ENCODE measurements around a stretch of chr15.

- PRO-cap = no peak
These were observed 176.8 kb downstream of the KLHL25 start for GRCh38 chr15:85617834-85618350.

GRCh38 chr15:85640033-85640534 lies 154.6 kb downstream of the KLHL25 start:
- PRO-cap = no peak

DNA sequence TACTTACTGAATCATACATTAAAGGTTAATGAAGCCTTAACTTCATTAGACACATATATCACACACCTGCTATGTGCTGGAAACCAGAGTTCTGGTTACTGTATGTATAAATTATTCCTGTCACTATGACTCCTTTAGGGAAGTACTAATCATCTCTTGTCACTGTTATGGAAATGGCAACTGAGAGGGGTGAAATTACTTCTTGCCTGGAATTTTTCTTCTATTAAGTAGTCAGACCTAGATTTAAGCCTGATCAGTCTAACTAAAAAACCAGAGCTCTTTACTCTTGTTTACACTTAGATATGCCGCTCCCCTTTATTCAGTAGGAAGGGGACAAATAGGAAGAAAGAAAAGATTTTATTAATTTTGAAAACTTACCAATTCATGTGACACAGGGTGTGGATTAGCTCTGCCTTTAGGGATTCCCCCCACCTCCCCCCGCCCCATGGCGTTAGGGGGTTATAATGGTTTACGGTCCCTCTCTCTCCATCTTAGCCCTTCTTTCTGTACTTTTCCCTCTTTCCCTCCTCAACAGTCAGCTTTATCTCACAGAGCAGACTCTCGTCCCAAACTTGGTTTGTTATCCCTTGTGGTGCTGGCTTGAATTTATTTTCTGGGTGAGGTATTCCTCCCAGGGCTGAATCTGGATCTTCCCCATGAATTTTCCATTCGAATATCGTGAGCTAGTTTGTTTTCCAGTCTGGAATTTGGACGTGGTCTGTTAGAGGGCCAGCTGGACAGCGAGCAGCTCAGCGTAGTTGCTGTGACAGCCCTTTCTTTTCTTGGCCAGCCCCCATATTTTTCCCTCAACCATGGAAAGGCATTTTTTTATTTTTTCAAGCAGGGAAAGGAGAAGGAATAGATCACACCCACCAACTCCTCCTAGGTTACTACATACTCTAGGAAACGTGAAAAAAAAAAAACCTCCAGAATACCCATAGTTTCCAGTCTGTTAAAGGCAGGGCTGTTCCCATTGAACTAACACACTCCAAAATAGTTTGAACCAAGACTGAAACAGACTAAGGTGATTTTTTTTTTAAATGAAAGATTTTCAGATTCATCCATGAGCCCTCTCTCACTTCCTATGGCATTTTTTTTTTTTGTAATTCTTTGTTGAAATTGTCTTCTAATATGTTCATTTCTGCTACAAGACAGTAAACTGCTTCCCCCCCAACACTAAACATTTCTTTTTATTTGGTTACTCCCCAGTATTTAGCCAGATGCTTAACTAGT lies 152.2 kb downstream of the KLHL25 start:
- PRO-cap = no peak

GRCh38 chr15:85734843-85735176 lies 59.9 kb downstream of the KLHL25 start:
- PRO-cap = no peak

- PRO-cap = no peak
These were observed 30.0 kb downstream of the KLHL25 start for GRCh38 chr15:85764543-85765320.

GRCh38 chr15:85777441-85778166 lies 17.1 kb downstream of the KLHL25 start:
- PRO-cap = no peak

DNA sequence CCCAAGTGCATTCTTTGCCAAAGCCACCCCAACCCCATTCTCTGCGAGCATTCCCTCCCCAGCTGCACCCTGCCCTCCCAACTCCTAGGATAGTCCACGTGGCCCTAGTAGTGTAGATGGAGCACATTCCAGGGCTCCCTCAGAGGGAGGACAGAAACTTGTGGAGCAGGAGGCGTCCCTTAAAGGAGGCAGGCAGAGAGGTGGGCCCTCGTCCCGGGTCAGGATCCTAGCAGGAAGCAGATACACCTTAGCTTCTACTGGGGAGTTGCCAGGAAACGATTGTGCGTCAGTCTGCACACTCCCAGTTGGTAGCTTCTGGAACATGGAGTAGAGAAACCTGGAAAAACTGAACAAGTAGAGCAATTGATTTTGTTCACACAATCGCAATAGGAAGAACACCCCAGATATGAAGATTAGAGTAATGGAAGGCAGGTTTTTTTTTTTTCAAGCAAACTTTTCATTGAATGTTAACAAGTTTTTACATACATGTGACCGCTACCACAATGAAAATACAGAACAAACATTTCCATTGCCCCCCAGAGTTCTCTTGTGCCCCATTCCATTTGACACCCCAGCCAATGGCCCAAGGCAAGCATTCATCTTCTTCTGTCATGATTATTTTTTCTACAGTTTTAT lies 44.0 kb upstream of the KLHL25 start:
- PRO-cap = no peak

GRCh38 chr15:86624689-86625370 lies 545.2 kb downstream of the AGBL1 start:
- PRO-cap = no peak

DNA sequence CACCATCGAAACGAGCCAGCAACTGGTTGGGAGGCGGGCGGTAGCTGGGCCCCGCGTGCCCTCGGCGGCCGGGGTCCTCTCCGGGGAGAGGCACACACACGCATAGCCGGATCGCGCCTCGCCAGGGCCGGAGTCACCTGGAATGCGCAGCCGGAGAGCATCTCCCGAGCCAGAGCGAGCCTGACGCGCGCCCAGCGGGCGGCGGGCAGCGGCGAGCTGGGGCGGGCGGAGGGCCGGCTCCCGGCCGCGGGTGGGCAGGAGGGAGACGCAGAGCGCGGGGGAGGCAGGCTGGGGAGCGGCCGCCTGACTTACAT lies 988 bp downstream of the NTRK3 start:
- PRO-cap = no peak

GRCh38 chr15:88542111-88542879 lies 4.2 kb downstream of the DET1 start:
- PRO-cap = no peak

DNA sequence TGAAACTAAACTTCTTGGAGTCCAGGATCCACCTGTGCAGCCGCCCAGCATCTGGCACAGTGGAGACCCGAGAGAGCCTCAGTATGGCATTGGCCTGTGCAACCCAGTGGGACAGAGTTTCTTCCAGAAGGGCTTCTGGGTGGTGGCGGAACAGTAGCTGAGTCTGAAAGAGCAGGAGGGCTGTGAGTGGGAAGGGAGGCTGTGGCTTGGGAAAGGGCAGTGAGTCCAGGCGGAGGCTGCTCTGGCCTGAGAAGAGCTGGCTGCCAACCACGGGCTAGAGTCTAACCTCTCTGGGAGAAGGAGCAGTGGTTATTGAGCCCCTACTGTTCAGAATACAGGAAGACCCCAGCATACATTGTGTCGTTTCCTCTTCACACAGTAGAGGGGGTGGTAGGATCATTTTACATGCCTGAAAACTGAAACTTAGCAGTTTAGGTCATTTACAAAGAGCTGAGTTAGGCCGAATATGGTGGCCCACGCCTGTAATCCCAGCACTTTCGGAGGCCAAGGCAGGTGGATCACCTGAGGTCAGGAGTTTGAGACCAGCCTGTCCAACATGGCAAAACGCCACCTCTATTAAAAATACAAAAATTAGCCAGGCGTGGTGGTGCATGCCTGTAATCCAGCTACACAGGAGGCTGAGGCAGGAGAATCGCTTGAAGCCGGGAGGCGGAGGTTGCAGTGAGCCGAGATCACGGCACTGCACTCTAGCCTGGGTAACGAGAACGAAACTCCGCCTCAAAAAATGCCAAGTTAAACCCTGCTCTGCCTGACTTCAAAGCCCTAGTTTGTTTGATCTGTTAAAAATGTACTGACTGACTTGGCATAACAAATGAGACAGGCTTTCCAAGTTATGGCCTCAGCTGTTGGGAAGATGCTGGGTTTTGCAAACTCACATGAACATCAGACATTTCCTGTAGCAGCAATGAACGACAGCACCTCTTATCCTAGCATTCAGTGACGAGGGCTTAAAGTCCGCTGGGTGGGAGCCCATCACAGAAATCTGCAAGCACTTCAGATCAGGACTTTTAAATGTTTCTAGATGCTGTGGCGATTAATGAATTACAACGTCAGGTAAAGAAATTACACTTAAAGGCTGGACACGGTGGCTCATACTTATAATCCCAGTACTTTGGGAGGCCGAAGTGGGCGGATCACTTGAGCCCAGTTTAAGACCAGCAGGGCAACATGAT lies 3.4 kb downstream of the AEN start:
- PRO-cap = no peak

DNA sequence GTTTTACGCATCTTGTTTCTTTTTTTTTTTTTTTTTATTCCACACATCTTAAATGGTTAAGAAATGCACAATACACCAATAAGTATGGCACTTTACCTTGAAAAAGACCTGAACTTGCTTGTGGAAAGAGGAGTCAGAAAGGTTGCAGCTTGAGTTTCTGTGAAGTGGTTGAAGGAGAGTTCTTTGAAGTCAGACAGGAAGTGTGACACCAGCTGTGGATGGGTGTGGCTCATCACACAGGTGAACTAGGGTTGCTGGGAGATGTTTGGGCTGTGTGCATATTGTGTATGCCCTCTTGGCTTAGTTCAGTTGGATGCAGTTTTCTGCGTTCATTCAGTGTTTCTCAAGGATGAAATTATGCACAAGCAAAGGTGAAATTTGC lies 6.3 kb downstream of the AEN start:
- PRO-cap = no peak

DNA sequence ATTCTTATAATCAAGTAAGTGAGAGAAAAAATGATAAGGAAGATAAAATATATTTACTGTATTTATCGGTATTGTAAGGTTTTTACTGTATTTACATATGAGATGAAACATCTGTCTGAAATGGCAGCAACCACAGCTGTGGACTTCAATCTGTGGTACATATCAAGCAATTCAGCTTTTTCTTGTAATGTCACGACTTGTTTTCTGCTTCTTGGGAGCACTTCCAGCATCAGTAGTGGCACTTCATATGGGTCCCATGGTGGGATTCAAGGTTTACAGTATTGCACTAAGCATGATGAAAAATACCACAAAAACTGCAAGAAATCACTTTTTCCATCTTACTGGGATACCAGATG lies 3.7 kb upstream of the ISG20 start:
- PRO-cap = no peak

DNA sequence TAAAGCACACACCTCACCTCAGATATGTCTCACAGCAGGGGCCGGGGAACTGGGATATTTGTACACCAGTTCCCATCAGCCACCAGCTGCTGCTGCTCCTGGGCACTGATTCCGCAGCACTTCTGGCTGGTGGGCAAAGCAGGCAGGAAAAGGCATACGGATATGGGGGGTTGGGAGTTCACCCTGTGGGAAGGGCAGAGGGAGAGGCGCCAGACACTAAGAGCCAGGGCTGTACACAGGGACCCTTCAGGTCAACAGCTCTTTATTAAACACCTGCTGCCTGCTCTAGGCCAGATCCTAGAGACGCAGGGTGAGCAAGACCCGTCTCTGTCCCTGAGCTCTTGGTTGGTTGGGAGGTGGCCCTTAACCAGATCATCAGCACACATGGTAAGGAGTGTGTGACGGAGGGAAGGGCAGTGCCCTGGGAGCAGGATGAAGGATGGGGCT lies 14.1 kb downstream of the ISG20 start:
- PRO-cap = no peak

DNA sequence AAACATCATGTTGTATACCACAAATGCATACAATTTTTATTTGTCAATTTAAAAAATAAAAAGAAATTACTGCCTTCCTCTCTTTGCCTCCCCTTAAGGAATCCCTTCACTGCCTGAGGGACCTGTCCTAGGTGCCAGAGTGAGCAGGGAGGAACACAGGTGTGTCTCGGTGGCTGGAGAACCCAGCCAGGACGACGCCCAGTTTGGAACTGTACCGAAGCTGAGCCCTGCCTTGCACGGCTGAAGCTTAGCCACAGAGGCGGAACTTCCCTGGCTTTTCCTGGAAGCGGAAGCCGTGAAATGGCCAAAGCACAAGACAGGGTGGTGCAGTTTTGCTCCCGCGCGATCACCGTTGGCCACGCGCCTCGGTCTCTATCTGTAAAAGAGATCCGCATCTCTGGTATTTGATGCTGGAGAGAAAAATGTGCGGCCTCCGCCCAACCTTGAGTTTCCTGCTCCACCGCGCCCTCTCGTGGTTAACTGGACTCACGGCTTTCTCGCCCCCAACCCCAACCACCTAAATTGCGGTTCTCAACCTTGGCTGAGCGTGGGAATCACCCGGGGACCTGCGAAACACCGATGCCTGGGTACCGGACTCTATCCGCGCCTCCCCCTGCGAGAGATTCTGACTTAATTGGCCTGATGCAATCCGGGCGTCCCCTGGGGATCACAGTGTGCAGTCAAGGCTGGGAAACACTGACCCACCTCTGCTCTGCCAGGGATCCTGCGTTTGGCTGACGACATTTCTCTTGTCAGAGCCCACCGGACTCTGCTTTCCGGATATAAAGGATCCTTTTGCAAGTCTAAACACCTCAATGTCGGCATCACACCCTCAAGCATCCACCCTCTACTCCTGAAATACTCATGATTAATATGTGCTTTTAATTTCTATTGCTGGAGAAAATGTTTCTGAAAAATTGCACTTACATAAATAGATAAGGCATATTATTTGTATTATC lies 70.7 kb upstream of the ABHD2 start:
- PRO-cap = bidirectional peak, plus-strand start at position 670 of the sequence, minus-strand start at position 378 of the sequence

GRCh38 chr15:89040729-89041311 lies 47.4 kb upstream of the ABHD2 start:
- PRO-cap = no peak

DNA sequence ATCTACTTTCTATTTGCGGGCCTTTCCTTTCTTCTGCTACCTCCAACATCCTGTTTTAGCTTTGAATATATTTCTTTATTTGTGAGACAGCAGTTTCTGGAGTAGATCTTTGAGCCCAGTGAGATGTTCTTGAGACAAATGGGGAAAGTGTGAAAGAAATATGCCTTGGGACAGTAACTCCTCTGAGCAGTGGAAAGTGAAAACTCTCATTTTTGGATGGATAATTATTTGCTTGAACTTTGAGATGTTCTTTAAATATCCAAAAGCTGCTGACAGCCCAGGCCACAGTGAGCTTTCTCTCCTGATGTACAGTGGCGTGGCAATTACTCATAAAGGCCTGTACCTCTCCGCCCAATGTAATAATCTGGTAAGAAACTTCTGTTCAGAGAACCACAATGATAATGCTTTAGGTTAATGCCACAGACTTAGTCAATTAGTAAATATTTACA lies 12.9 kb downstream of the ABHD2 start:
- PRO-cap = no peak

DNA sequence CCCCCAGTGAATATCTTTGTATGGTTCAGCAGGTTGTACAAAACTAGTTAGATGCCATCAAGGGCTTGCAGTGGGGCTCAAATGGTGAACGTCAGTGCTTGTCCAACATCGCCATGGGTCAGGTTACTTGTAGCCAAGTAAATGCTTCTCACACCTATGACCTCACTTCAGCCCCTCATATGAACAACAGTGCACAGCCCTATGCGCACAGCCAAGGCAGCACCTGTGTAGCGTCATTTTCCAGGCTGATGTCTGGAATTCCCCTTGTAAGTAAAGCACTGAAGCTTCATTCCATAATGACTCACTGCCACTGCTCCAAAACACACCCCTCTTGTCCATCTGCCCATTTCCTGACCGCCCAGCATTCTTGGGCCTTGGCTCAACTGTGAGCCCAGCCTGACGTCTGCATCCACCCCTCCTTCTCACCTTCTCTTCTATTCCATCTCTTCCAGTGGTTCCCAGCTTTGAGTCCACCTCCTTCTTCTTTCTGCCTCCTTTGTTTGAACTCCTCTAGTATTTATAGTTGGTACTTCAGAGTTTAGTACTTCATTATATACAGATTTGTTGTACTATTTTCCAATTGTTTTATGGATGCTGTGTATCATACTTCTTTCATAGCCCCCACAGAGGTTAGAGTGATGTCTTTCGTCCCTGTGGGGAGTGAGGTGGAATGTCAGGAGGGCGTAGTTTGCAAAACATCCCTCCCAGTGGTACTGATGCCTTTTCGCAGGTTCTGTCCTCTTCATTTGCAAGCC lies 13.7 kb downstream of the ABHD2 start:
- PRO-cap = no peak

- PRO-cap = no peak
These were observed 65.7 kb downstream of the RLBP1 start for GRCh38 chr15:89155612-89156134.

- PRO-cap = no peak
These were observed 44.1 kb upstream of the POLG start for GRCh38 chr15:89378364-89379416.